Measurements from ENCODE around the genes HCN4, GOLGA6A and CYP11A1.

DNA sequence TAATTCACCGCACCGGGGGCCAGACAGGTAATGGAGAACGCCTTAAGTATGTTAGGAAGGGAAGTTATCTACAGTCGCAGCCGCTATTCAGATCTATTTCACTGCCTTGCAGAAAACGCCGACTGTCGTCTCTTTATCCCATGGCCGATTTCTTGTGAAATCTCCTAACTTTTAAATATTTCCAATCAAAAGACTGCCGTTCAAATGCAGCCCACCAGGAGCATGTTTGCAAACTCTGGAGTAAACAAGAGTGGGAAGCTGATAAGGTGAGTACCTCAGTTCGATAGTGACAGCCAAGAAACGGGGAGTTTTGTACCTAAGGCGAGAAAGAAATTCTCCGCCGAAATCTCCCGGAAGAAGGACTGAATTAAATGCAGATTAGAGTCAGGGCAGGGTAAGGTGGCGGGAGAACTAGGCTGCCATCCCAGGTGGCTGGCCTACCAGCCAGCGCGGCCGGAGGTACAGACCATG, 445 bp downstream of the HIGD2B start:
- PRO-cap, 10 experiments = peak in 1 of 10 experiments; most common plus-strand start position 387 of the sequence (in 1)

DNA sequence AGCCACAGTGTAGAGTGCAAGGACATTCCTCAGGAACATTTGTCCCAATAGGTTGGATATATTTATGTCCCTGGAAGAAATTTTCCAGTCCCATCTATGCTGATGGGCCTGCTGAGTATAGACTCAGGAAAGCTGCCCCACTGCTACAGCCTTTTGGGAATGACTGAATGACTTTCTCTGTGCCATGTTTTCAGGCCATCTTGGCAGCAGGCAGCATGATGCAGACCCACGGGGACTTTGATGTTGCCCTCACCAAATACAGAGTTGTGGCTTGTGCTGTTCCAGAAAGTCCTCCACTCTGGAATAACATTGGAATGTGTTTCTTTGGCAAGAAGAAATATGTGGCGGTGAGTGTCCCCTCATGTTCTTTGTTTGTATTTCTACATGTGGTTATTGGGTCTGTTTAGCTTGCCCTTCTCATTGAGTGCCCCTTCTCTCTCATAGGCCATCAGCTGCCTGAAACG, 45.1 kb downstream of the BBS4 start:
- PRO-cap, 10 experiments = no peak in any of the 10 experiments

DNA sequence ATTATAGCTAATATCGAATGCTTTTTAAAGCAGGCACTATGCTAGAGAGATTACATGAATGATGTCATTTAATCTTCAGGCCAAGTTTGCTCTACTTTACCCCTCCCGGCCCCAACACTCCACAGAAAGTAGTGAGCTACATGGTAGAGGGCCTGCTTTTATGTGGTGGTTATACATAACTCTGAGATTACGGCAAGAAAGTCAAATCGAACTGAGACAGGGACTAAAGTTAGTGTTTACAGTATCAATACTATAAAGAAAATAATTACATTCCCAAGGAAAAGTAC, 1.1 kb downstream of the ADPGK start:
- PRO-cap, 10 experiments = no peak in any of the 10 experiments

GRCh38 chr15:72994702-72995432, 57.4 kb upstream of the NEO1 start:
- PRO-cap, 10 experiments = peak in 1 of 10 experiments; most common plus-strand start chr15:72995135 (in 1); most common minus-strand start chr15:72994944 (in 1)

GRCh38 chr15:73019286-73019593, 33.0 kb upstream of the NEO1 start:
- PRO-cap, 10 experiments = no peak in any of the 10 experiments

GRCh38 chr15:73176152-73176946, 124.1 kb downstream of the NEO1 start:
- PRO-cap, 10 experiments = no peak in any of the 10 experiments

DNA sequence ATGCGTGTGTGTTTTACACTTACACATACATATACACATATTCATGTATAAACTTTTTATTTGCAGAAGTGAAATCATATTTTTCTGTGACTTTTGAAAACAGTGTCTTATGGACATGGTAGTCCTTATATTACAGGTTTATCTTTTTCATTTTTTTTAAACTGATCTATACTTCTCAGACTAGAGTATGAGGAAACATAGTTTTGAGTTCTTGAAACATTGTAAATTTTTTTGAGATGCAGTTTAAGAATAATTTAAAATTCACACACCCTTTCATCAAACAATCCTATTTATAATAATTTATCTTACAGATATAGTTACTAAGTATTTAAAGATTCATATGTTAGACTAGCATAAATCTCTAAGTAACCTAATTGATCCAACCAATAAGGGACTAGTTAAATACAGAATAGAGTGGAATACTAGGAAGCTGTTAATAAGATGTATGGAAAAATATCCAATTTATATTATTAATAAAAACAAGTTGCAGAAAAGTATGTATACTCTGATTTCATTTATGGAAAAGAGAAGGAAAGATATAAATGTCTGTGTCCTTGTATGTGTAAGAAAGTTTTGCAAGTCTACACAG, 140.1 kb downstream of the NEO1 start:
- PRO-cap, 10 experiments = no peak in any of the 10 experiments

DNA sequence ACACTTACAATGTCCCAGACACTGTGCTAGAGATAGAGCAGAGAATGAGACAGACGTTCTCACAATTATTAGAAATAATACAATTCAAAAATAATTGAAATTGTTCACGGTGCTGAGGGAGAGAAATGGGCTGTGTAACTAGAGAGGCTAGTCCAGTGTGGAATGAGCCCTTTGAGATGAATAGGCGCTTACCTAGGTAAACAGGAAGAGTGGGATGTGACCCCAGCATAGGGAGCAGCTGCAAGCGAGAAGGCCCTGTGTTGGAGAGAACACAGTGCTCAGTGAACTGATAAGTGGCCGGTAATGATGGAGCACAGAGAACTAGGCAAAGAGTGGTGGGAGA, 104.0 kb downstream of the HCN4 start:
- PRO-cap, 10 experiments = no peak in any of the 10 experiments

DNA sequence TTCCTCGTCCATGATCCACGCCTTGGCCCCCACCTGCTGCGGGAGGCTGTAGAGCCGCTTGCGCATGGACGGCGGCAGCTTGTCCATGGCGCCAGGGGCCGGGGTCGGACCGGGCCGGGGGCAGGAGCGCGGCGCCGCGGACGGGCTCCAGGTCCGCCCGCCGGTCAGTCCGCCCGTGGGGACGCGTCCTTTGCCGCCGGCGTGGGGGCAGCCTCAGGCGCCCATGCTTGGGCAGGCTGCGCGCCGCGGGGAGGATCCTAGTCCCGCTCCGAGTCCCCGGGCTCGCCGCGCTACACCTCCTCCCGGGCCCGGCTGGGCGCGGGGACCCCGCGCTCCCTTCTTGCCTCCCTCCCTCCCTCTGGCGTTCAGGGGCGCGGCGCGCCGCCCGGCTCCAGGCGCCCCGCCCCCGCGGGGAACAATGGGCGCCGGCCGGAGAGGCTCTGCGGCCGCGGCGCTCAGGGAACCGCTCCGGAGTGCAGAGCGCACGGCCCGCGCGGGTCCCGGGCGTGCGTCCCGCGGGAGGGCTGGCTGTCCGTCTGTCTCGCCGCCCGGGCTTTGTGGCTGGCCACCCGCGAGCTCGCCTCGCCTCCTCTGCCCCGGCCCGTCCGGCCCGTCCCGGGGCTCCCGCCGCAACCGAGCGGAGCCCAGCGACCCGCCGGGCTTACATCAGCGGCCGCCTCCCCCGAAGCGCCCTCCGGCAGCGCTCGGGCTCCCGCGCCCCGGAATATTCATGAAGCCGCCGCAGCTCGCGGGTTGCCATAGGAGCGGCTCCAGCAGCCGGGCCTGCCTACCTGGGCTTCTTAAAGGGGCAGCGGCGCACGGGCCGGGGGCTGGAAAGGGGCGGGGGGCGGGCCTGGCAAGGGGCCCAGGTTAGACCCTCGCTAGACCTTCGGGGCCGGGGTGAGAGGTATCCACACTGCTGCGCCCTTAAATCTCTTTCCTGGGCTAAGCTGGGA, at the start of gene HCN4:
Gene HCN4 (minus strand): TSS at position 775 of the 956 bp plus-strand sequence.
- PRO-cap, 10 experiments = peak in 2 of 10 experiments; most common plus-strand start position 403 of the sequence (in 1); most common minus-strand start position 326 of the sequence (in 1)

DNA sequence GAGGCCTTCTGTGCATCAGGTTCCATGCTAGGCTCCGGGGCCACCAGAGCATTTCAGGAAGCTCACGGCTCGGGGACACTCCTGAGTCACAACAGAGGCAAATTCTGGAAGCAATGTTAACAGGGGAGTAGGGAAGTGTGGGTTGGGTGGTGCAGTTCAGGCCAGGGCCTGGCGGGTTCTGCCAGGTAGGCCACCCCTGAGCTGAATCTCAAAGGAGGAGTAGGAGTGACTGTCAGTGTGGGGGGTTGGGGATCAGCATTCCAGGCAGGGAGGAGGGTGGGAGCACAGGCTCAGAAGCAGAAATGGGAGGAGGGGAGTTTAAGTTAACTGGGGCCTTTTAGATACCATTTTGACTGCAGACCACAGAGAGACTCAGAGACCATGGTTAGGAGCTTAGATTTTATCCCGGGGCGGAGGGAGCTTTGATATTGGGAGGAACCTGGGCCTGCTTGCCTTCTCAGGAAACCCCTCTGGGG, 719 bp upstream of the INSYN1 start:
- PRO-cap, 10 experiments = no peak in any of the 10 experiments

DNA sequence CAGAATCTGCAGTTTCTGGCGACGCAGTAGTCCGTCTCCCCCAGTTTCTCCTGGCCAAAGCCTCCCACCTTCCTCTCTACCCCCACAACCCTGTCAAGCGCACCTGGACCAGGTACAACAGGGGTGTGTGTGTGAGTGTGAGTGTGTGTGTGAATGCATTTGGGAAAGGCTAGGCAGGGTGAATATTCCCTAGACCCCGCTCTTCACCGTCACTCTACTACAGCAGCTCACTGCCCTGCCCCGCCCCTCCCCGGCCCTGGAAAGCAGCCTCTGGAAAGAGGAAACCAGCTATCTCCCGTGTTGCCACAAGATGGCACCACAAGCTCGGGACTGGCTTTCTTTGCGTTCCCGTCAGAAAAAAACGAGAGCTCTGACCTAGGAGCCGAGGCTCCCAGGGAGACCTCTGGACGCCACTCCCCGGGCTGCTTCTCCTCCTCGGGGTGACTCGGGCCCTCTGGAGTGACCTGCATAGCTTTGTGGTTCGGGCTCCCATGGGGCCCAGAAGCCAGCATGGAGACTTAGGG, 19.2 kb downstream of the STOML1 start:
- PRO-cap, 10 experiments = no peak in any of the 10 experiments

DNA sequence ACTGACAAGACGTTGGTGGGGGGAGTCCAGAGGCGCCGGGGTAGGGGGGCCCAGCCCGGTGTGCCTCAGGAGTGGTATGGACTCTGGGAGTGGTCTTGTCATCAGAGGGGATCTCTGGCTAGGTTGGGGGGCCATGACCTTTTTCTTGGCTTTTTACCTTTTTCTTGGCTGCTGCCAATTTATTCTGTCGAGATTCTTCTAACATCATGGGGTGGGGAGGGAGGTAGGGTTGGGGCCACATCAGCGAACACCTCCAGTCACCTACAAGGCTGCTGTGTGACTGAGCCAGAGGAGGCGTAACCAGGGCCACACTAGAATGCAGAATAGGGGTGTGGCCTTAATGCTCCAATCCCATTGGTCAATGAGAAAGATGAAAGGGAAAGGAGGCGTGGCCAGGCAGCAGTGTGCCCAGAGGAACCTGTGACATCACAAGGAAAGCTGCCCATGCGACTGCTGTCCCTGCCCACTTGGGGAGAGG, at the start of gene GOLGA6A:
Gene GOLGA6A (minus strand): TSS at position 282 of the 478 bp plus-strand sequence.
- PRO-cap, 10 experiments = no peak in any of the 10 experiments

DNA sequence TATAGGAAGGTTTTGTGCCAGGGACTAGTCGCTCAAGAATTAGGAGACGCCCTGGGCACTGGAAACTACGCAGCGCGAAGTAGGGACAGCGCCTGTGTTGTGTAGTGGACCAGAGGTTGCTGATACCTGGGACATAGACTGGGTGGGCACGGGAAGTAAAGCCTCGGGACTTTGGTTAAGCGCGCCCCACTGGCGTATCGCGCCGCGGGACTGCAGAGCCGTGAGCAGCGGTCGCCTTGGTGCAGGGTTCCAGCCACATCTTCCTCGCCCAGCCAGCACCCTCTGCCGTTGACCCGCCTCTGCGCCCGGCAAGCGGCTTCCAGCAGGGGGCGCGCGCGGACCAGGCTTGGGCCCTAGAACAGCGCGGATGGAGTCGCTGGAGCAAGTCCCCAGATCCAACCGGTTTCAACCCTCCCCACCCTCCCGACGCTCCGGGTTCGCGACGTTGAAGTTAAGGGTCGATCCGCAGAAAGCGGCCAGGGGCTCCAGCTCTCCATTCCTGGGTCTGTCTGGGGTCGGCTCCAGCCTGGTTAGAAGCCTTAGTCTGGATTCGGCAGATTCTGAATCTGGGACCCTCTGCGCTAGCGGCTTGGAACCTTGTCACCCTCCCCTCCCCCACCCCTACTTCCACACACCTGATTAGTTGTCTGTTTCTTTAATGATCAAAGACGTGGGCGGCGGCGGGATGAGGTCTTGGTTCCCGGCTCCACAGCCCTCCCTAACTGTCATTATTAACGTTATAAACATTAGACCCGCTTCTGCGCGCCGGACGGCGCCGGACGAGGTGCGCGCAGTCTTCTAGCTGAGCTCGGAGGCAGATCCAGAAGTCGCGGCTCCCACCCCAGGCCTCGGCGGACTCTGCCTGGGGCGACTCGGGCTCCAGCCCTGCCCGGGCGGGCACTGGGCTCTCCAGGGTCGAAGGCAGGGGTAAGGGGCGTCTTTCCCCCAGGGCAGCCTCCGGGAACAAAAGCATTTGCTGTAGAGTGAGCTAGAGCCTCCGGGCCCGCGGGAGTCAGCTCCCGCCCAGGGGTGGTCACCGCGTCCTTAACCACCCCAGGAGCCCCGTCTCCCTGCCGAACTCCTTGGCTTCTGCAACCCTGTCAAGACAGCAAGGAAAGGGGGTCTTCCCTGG, 2.6 kb upstream of the ISLR2 start:
- PRO-cap, 10 experiments = no peak in any of the 10 experiments

DNA sequence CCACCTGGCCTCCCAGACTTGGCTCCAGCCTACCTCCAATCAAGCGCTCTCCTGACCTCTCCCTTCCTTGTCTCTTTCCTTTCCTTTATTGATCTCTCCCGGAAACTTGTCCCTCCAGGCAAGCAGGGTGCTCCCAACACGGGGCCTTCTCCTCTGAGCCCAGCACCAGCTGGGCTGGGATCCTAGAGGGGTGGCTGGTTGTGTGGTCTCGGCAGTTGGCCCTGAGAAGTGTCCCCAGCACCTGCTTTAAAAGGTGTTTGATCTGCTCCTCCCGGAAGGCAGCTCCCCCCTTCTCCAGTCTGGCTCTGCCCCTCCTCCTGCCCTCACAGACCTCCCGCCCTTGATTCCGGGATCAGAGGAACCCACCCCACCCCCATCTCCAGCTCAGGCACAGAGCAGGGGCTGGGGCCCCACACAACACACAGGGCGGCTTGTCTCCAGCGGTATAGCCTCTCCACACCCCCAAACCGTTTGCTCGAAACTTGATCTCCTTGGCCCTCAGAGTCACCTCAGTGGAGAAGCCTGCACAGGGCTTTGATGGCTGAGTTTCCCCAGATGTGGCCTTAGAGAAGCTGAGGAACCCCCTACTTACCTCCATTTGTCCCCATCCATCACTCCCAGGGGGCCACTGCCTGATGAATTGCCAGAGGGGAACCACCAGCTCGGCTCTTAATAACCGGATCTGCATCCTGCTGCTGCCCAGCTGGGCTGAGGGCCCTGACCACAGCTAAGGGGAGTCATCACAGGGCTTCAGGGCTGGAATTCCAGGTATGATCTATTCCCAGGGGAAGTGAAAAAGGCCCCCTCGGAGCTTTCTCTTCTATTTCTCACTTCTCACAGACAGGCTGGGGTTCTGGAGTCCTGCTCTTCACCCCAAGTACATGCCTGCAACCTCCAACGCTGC, 6.4 kb upstream of the STRA6 start:
- PRO-cap, 10 experiments = no peak in any of the 10 experiments

DNA sequence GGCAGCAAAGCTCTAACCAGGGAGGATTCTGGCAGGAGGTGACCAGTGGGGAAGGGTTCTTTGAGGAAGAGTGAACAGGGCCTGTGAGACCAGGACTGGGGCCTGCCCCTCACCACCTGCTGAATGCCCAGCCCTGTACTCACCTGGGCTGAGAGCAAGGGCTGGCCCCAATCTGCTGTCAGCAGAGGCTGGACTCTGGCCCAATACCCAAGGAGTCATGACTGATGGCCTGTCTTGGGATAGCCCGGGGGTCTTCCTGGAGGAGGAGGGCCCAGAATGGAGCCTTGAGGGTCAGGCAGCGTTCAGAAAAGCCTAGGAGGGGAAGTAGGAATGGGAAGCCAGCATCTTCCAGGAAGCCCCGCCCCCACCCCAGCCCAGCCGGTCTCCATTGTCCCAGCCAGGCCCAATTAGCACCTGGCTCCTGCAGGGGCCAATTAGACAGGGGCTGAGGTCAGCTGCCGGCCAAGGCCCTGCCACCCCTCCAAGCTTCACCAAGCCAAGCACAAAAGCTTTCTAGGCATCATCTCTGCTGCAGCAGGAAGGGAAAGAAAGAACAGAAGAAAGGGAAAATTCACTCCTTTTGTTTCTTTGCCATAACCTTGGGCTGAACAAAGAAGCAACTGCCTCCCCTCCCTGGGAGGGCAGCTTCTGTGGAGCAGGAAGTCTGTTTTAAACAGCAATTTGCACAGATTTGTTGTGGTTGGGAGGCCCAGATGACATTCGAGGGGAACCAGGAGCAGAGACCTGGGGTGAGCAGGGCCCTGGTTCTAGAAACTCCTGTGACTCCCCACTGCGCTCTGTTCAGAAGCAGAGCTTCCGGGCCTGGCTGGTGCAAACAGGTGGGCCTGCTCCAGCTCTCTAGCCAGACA, 47.8 kb downstream of the CYP11A1 start:
- PRO-cap, 10 experiments = no peak in any of the 10 experiments

DNA sequence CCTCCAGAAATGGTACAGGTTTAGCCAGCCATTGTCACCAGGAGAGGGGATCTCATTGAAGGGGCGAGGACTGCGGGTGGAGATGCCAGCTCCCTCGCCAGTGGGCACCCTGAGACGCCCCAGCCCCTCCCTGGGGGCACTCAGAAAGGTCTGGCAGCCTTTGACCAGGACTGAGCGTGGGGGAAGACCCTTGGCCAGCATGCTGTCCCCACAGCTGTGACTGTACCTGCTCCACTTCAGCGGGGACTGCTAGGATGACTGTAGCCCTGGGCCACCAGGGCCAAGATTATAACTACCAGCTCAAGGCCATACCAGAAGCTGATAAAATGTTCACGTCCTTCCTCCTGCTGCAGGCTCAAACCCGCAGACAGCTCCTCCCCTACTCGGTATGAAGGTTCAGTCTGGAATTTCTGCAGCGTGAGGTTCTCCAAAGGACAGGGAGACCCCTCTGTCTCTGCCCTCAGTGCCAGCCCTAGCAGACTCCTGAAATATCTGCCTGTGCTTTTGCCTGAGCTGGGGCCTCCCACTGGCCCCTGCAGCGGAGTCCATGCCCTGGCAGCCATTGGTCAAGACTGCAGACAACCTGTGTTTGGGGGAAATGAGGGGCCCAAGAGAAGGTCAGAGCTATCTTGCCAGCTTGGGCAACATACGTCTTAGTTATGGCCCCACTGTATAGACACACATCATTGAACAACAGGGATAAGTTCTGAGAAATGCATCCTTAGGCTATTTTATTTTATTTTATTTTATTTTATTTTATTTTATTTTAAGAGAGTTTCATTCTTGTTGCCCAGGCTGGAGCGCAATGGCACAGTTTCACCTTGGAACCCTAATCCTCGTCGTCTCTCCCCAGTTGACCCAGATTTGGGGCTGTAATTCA, at the start of gene CYP11A1:
Gene CYP11A1 (minus strand): TSS at position 262 of the 880 bp plus-strand sequence.
- PRO-cap, 10 experiments = no peak in any of the 10 experiments

DNA sequence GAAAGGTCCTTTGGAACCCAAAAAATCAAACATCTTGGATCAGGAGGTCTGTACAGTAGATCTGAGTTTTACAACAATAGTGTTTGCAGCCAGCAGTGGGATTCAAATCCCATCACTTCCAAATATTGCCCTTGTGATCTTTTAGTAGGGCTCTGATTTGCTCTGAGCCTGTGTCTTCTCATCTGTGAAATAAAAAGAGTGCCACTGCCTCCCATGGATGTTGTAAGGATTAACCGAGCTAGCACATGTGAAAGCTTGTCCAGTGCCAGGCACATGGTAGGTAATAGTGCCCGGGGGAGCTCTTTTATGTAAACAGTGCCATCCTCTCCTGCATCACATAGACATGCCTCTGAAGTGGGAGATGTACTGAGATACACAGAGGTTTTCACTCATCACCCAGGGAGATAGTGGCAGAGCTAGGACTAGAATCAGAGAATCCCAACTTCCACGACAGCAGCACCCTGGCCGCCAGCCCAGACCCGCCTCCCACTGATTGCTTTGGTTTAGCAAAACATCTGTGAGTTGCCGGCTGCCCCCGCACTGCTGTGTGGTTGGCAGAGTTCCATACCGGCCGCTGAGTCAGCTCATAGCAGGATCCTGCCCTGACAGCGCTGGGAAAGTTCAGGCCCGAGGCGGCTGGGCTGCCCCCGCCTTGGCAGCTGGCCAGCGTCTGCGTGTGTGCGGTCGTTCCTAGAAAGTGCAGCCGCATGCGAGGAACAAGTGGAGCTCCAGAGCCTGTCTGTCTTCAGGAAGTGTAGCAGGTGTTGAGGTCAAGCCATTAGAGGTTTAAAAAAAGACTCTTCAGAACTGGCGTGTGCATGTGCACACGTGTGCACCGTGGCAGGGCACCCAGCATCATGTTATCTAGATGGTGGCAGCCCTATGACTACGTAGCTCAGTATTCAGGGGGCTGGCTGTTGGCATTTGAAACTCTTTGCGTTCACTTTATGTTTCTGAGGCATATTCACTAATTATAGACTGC, 5.0 kb downstream of the ARID3B start:
- PRO-cap, 10 experiments = no peak in any of the 10 experiments

GRCh38 chr15:74617505-74617951, 1.9 kb downstream of the CLK3 start:
- PRO-cap, 10 experiments = peak in 1 of 10 experiments; most common minus-strand start chr15:74617702 (in 1)

- PRO-cap, 10 experiments = no peak in any of the 10 experiments
Observed at GRCh38 chr15:74622269-74622591, 6.6 kb downstream of the CLK3 start.

GRCh38 chr15:74664285-74664921, 31.4 kb downstream of the EDC3 start:
- PRO-cap, 10 experiments = no peak in any of the 10 experiments

Measured in Metastatic Breast Carcinoma in the Brain (tissue), 10 donors.